Hair follicle dermal papilla cell (primary cell): ENCODE measurements around the genes FOXB2 and TLE4.

DNA sequence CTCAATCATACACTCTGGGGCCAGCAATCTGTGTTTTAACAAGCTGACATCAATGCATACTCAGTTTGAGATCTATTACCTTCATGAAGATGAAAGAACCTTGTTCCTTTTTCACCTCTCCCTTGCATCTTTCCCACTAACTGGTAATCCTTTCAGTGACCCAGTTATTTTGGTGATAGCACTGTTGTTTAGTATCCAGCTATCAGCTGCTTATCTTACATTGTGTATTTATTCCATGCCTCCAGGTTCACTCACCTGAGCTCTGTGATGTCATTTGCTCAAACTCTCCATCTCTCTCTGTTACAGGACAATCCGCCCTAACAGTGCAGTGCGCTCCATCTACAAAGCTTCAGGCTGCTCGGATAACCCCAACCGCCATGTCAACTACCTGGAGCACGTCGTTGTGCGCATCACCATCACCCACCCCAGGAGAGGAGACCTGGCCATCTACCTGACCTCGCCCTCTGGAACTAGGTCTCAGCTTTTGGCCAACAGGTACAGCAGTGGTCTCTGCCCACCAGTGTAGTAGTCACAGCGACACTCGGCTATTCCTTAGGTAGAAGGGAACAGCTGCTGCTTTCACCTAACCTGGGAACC is 235.5 kb downstream of the RFK start:
- CAGE, long polyA plus RNA = no peak

DNA sequence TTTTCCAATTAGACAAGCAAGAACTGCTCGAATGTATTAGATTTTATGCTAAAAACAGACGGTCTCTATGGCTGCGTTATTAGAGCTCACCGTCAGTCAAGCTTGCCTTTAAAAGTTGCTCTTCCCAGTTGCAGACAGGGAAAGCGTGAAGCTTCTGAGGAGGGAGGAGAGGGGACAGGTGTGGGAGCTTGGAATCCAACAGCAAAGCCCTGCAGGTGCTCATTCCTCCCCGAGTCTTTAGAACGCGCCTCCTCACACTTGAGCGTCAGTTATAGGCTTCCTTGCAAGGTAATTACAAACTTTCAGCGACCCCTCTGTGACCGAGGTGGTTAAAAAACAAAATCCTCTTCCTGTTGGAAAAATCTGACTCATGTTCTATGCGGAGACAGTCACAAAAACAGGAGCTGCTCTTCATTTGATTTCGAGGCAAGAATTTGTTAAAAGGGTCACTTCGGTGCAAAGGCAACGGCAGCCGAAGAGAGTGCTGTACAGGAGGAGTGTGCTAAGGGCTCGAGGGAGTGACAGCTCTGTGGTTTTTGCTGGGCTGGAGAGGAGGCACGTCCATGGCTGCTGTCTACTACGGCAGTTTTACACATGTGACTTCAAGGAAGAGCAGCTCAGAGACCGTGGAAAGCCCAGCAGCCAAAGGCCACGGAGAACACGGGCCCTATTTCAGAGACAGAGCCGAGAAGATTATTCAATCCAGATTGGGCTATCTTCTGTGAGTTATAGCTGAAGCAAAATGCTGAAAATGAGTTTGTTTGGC is 96.8 kb downstream of the RFK start:
- CAGE, long polyA plus RNA = no peak

DNA sequence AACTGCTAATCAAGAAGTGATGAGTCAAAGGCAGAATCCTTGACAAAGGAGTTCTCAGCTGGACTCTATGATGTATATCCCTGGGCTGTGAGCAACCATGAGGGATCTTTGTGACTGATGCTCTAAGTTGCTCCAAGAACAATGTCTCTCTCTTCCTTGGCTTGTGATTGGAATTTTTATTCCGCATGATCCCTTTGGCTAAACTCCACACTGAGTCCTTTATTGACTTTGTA is 20.8 kb downstream of the RFK start:
- CAGE, long polyA plus RNA = no peak

DNA sequence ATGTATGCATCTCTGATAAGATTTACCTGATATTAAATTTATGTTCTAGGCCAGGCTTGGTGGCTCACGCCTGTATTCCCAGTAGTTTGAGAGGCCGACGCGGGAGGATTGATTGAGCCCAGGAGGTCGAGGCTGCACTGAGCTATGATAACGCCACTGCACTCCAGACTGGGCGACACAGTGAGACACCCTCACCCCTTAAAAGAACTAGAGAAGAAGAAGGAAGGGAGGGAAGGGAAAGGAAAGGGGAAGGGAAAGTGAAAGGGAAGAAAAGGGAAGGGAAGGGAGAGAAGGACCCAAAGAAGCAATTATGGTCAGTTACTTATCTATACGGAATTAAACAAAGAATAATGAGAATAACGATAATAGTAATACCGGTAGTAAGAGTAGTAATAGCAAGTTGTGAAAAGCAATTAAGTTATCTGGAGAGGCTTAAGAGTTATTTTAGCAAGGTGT is 1.2 kb upstream of the RFK start:
- CAGE, long polyA plus RNA = no peak

GRCh38 chr9:76460550-76460671 is 1.4 kb downstream of the GCNT1 start:
- CAGE, long polyA plus RNA = no peak

- CAGE, long polyA plus RNA = no peak
Observed at GRCh38 chr9:76495237-76495912, 36.4 kb downstream of the GCNT1 start.

DNA sequence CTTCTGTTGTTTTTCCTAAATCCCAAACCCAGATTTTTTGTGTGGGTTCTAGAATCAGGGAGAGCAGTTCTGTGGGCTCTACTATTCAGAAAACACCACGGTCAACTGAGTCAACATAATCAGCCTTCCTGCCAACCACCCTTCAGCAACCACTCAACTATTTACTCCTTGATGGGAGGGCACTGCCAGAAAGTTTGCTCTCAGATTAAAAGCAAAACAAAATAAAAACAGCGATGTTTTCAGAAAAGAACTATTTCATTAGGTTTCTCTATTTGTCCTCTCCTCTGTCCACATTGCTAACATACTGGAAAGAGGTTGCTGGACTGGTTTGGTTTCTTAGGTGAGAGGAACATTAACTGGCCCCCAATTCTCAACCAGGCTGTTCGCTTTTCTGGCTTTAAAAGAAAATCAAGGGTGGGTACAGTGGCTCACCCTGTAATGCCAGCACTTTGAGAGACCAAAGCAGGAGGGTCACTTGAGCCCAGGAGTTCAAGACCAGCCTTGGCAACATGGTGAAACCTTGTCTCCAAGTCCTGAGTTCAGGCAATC is 72.4 kb downstream of the GCNT1 start:
- CAGE, long polyA plus RNA = no peak

- CAGE, long polyA plus RNA = no peak
Observed at GRCh38 chr9:76586102-76586427, 127.1 kb downstream of the GCNT1 start.

DNA sequence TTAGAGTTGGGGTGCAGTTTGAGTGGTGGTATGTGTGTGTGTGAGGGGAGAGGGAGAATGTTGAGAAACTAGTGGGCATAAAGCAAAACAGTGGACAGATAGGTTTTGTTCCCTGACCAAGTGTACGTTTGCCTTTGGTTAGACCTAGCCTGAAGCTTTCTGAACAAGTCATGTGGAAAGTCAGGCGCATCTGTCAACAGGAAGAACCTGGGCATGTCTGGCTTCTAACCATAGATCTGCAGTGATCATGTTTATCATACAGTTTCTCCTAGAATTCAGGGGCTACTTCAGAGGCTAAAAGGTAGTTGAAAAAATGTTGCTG is 162.0 kb downstream of the GCNT1 start:
- CAGE, long polyA plus RNA = no peak

DNA sequence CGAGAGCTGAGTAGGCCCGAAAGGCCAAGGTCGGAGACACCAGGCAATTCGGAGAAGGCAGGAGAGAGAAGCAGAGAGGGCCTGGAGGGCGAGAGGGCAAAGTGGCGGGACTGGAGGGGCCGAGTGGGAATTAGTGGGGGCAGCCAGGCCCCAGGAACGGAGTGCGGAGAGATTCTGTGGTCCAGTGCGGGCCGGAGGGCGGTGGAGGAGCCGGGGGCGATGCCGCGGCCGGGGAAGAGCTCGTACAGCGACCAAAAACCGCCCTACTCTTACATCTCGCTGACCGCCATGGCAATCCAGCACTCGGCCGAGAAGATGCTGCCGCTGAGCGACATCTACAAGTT is at the start of gene FOXB2:
Gene FOXB2 (plus strand): TSS at position 220 of the 344 bp plus-strand sequence.
- CAGE, long polyA plus RNA = no peak

- CAGE, long polyA plus RNA = no peak
Observed at GRCh38 chr9:77178536-77178965, 1.2 kb downstream of the VPS13A start.

- CAGE, long polyA plus RNA = no peak
Observed at GRCh38 chr9:77735983-77736636, 88.0 kb upstream of the GNA14 start.

DNA sequence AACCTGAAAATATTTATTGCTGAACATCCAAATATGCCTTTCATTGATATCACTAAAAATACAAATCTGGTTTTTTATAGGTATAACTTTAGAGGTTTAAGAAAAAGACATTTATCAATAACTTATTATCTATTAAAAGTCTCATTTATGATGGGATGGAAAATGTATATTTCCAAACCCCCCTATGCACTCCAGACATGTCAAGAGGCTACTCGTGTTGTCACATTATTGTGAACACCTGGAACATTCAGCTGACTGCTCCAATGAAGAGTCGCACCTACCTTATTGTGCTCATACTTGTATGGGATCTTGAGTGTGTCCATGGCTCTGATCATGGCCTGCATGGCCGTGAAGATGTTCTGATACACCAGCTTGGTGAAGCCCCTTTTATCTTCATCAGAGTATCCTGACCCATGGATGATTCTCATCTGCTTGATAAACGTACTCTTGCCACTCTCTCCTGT is 109.7 kb downstream of the GNAQ start:
- CAGE, long polyA plus RNA = no peak

DNA sequence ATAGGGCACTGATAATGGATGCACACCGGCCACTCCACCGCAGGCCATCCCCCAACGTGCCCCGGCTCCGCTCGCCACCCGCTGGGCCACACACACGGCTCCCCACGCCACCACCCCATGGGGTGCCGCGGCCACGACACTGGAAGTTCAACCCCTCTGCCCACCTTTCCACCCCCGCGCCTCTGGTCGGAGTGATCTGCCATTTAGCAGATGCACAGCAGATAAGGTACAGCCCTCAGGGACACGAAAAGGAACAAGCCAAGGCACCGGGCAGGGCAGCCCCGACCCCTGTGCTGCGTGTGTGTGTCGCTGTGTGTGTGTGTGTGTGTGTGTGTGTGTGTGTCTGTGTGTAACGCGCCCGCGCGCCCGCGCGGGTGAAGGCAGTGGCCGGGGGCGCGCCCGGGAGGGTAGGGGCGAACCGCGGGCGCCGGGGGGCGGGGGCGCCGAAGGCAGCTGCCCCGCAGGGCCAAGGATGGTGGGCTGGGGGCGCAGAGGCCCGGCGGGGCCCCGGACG is 976 bp downstream of the GNAQ start:
- CAGE, long polyA plus RNA = no peak

DNA sequence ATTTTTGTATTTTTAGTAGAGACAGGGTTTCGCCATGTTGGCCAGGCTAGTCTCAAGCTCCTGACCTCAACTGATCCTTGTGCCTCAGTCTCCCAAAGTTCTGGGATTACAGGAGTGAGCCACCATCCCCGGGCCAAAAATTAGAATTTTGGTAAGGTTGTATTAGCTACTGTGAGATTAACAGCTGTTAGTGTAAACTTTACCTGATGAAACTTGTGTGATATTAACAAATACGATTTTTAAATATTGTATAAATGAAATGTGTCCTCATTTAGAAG is 478.8 kb upstream of the TLE4 start:
- CAGE, long polyA plus RNA = no peak

- CAGE, long polyA plus RNA = no peak
Observed at GRCh38 chr9:79571634-79572347, at the start of gene TLE4. TSS of gene TLE4 (plus strand) at chr9:79571965.

GRCh38 chr9:79572348-79572950 is 684 bp downstream of the TLE4 start:
- CAGE, long polyA plus RNA = no peak

DNA sequence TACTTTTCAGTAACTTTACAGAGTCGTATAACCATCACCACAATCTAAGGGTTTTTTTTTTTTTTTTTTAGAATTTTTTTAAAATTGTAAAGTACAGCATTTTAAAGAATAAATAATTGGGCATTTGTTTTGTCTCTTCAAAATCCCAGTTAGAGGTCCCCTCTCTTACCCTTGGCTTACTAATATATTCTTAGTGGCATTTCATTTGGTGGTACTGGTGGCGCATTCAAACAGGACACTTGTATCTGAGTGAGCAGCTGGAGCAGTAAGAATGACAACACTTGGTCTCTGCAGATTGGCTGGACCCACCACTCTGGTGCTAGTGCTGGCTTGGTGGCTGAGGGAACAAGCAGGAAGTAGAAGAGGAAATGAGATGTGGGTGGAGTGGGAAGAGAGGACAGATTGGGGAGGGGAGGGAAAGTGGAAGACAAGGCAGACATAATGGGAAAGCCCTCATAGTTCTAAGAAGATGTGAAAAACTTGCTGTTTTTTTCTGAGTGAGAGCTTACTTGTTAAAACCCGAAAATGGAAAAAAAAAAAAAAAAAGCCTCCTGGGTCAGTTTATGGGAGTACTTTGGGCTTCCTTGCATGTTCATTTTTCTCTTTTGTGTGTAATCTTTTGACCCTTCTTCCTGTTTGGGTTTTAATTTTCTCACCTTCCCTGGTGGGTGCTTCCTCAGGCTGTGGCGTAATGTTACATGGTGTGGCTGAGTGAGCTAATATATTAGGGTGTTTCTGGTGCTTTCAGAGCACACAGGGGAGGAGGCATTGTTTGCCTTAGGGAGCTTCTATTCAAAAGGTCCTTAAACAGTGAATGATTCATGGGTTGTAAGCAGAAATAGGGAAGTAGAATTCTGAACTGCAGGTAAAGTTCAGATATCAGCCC is 52.1 kb downstream of the TLE4 start:
- CAGE, long polyA plus RNA = no peak

DNA sequence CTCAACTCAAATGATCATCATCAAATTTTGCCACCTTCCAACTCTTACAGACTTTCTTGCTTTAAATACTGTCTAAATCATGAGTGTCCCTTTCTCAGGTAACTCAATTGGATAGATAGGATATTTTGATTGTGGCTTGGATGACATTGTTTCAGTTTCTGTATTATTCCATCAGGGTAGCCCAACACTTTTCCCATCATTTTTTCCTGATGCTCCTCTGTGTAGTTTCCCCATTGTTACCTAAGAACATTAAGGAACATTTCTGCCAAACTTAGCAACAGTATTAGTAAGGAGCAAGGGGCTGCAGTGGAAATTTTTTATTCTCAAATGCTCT is 212.2 kb downstream of the TLE4 start:
- CAGE, long polyA plus RNA = no peak

DNA sequence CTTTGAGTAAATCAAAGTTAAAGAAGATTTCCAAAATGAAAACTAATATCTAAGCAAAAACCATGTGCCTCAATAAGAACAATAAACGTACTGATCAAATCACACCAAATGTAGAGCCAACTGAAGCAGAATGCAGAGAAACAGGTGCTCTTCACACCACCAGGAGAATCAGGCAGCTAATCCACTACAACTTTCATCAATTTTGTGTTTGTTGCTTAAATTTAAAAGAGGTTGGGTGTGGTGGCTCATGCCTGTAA is 383.3 kb downstream of the TLE1 start:
- CAGE, long polyA plus RNA = no peak